Trachea (tissue), 1 donor: ENCODE measurements around the genes ZNF502 and CCR3.

DNA sequence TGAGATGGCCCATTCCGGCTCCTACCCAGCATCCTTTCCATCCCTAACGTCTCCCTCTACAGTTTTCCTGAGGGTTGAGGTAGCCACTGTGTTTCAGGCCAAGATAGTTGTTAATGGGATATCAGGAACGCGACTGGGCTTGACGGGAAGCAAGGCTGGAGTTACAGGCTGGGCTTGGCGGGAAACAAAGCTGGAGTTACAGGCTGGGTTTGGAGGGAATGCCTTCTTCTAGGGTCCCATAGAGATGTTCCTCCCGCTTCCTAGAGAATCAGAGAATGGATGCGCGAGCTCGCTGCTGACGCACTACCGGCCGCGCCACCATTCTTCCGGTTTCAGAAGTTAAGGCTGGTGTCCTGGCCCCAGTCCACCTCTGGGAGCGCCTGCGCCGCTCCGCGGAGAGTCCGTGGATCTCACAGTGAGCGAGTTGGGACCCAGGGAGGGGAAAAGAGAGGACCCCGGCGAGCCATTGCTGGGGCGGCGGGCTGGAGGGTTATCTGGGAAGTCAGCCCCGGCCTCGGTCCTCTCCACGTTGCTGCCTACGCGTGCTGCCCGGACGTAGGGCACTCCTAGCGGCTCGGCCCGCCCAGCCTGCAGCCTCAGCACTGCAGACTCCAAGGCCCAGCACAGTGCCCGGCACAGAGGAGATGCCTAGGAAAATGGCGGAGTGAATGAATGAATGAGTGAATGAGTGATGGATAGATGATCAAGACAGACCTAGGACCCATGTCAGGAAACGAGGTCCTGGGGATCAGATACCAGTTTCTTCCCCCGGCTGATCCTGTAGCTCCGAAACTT is at the start of gene ZNF502:
Gene ZNF502 (plus strand): TSS at position 335 of the 795 bp plus-strand sequence.
- PRO-cap, result no peak

GRCh38 chr3:44768669-44769173 is 7.1 kb downstream of the KIF15 start:
- PRO-cap, result no peak

DNA sequence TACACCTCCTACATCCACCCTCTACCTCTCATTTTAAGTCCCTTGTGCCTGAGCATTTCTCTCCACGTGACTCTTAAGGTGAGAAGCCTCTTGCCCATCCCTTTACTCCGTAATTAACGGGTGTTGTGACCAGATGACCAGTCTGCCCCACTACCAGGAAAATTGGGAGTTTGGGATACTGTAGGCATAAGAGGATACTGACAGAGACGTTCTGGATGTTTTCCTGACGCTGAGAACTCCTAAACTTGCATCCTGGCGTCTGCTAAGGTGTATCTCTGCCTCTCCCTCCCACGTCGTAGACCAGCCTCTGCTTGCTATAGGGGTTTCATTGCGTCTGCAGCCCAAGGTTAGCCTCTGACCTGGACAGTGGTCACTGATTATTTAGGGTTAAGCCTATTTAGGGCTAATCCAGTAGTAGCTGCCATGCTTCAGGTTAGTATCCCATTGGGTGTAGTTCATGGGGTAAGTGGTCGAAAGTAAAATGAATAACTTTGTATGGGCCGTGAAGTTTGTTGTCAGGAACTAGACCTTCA is 804 bp downstream of the TMEM42 start:
- PRO-cap, result no peak

- PRO-cap, result no peak
Measured at GRCh38 chr3:44915722-44916234, 41.4 kb downstream of the TGM4 start.

DNA sequence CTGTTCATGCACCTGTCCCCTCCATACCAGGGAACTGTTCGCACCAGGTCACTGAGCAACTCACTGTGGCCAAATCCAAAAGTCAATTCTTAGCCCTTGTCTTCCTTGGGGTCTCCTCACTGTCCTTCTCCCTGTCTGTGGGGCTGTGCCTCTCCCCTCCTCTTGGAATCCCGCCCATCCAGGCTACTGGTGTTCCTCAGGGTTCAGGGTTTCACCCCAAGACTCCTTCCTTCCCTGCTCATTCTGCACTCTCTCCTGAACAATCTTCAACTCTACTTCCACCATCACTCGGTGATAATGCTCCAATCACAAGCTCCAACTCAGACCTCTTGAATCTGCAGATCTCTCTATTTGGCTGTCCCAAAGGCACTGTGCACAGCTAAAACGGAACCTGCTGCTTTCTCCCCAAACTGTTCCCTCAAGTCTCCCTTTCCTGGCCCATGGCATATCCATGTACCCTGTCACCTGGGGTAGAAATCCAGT is 24.2 kb downstream of the ZDHHC3 start:
- PRO-cap, result no peak

GRCh38 chr3:45000625-45001384 is 24.8 kb downstream of the EXOSC7 start:
- PRO-cap, result no peak

GRCh38 chr3:45366387-45366738 is 22.0 kb upstream of the LARS2 start:
- PRO-cap, result no peak

DNA sequence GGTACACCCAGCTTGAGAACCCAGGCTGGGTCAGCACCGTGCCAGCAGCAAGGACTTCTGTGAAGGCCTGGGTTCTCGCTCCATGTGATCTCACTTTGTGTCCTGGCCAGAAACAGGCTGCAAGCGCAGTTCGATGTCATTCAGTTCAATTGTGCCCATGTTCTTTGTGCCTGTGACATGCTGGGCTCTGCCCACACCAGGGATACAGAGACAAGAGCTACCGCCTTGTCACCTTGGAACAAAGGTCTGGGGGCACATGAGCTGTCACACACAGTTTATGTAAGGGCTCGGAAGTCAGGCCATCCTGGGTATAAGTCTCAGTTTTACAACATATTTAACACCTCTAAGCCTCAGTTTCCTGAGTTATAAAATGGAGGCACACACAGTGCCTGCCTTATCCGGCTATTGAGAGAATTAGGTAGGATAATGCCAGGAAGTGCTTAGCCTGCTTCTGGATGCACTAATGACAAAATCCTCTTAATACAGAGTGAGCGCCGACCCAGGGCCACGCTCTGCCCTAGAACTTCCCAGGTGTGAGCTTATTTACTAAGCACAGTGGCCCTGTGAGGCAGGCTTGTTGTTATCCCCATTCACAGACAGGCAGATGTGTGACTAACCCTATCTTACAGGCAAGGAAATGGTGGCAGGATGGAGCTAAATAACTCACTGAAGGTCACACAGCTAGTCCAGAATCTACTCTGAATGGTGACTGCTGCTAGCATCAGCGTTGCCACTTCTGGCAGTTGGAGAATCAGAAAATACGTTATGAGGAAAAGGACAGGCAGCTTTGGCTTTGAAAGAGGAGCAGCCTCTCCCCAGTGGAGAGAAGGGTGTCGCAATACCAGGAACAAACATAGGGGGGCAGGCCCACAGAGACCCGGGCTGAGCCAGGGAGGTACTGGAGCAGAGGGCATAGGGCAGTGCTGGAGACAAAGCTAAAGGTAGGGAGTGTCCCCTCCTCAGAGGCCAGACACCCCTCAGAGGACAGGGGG is 50.2 kb upstream of the LIMD1 start:
- PRO-cap, result no peak

GRCh38 chr3:45567463-45568137 is 27.0 kb upstream of the LIMD1 start:
- PRO-cap, result no peak

DNA sequence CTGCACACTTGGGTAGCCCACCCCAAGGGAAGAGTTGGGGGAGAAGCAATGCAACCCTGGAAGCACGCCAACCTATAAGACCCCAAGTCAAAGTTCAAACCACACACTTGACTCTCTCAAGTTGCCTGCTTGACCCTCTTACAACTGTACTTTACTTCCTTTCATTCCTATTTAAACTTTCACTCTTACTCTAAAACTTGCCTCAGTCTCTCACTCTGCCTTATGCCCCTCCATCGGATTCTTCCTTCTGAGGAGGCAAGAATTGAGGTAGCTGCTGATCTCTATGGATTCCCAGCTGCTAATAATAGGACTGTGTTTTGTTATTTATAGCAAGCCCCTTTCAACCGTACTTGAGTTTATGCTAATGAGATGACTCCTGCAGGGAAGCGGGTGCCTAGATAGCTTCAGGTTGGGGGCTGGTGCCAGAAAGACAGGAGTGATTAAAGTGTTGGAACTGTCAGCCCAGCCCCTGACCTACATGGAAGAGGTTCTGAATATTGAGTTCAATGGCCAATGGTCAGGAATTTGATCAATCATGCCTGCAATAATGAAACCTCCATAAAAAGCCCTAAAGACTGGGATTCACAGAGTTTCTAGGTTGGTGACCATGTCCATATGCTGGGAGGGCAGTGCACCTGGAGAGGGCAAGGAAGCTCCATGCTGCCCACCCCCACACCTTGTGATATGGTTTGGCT is 21.8 kb upstream of the LIMD1 start:
- PRO-cap, result no peak

- PRO-cap, result no peak
Measured at GRCh38 chr3:45672497-45672977, 16.7 kb upstream of the SACM1L start.

DNA sequence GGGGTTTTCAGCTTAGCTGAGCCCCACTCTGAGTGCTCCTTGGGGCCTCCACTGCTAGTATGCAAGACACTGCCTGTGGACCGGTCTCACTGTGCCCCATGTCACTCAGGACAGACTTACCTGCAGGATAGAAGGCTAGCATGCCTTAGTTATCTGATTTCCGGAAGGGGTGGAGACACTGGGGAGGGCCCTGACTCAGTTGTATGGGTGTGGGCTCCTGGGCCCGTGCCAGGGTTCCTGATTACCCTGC is 4.3 kb upstream of the SLC6A20 start:
- PRO-cap, result no peak

- PRO-cap, result no peak
Measured at GRCh38 chr3:45894037-45894519, 7.7 kb downstream of the CCR9 start.

DNA sequence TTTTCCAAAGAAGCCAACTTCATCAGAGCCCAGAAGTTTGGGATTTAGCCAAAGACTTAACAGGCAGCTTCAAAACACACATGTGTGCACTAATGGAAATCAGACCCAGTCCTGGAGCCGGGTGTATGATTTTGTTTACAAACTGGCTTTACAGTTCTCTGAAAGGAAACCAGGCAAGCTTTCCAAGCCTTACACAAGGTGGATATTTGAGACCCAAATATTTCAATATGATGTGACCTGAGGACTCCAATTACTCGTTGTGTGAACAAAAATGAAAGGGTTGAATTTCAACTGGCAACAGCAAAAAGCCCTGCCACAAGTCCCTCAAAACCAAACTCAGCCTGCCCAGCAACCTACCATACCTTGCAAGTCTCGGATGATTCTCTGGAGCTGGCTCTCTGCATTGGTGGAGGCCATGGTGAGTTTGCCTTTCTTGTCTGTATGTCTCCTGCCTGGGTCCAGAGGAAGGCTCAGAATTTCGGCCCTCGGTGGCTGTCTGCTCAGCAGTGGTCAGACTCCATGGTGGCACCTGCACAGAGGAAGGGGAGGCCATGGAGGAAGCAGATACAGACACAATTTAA is 11.0 kb downstream of the FYCO1 start:
- PRO-cap, result no peak

DNA sequence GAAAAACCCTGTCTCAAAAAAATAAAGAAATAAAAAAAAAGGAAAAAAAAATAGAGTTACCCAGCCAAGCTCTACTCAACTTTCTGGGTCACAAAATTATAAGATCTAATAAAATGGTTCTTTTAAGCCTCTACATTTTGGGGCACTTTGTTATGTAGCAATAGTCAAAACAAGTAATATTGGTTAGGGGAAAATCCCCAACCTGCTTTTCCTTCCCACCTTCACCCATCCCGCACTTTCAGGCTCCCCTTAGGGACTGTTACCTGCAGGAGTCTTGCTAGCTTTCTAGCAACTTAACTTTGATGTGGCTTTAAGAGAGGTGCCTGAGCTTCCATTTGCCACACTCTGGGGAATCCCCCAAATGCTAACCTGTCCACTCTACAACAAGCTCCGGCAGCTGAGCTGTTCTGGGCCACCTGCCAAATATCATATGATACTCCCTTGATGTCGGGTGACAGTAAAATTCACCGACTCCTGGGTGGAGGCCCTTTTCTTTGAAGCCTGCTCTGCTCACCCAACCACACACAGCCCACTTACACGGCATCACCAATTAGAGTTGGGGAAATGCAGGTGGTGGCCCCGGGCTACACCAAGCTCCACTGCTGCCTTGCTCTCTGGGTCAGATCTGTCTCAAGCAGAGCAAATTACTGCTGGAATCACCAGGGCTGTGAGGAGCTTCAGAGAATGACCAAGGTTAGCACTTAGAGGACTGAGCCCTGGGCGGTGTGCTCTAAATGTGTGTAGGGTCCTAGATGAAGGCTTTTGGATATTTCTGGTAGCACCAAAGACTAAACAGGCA is 38.0 kb upstream of the XCR1 start:
- PRO-cap, result no peak

GRCh38 chr3:46095067-46096276 is 68.2 kb upstream of the XCR1 start:
- PRO-cap, result no peak

GRCh38 chr3:46242168-46242677 is at the start of gene CCR3:
TSS of gene CCR3 (plus strand) at chr3:46242460.
- PRO-cap, result no peak

DNA sequence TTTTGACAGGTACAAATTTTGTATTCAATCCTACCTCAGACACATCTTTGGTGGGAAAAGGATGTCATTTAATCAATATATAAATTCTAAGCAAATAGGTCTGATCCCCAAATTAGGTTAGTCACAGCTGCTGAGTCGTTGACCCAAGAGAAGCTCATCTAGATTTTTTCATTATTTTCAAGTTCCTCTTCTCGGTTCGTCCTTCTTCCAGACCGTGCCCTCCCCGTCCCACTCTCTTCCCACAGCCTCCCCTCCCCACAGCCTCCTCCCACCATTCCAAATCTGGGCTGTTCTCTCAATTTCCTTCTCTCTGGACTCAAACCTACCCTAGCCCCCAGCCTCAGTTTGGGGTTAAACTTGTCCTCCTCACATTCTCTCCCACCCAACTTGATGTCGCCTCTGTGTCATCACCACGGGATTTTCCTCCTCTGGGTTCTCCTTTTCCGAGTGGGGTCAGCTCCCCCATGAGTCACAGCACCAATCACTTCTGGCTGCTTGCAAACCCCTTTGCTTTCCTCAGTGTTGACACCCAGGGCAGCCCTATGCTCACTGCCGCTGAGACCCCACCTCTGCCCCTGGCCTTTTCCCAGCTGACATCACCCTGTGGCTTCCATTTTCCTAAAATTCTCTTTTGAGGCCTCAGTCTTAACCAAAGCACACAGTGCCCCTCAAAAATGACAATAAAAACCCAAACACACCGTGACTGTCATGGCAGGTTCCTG is 699 bp upstream of the CCRL2 start:
- PRO-cap, result no peak

DNA sequence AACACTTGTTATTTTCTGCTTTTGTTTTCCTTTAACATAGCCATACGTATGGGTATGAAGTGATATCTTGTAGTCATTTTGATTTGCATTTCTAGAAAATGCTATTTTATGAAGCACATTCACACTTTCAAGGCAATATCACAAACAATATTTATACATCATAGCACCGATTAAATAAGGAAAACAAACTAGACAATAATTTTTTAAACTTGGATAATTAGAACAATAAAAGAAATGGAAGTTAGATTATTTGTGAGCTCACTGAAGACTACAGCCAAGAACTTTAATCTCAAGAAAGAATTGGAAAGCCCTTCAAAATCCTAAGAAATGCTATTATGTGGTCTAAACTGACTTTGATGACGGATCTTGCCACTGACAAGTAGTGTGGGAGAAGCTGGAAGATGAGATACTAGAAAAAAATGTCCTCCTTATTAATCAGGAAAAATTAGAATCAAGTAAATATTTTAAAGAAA is 15.3 kb downstream of the RTP3 start:
- PRO-cap, result no peak

GRCh38 chr3:46545700-46546441 is 20.2 kb downstream of the LRRC2 start:
- PRO-cap, result no peak